Measurements from ENCODE around the gene FCHO2.

DNA sequence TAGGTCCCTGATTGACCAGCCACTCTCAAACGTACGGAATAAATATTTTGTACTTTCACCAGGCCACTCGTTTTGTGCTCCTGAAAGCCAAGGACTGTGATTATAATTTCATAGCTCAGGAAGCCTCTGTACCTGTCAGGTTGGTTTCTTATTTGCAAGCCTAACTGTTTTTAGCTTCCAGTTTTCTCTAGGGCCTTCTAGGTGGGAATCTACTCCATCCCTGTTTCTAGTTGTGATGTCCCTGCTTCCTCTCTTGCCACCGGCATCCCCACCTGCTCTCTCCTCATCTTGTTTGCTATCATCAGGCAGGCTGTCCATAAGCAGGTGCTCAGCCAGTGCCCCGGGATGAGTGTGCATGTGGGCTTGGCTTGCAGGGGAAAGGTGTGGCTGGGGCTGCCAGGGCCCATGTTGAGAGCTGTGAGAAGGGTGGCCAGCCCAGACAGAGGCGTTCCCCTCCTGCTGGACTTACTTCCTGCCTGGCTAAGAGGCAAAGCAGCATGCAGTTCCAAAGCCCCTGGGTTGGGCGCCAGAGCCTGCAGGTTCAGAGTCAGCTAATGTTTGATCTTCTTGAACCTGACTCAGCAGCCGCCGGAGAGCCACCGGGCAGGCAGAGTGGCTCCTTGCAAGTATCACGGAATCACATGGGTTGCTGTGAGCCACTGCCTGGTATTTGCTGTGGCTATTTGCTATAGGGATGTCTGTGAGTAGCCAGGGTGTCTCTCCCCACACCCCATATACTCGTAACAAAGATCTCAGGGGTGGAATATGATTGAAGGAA, 168.5 kb upstream of the MAP1B start:
- CAGE, long polyA plus RNA = no peak
- RRBS = 41% methylated on average over 1 of the region's 12 CpGs

GRCh38 chr5:72499597-72500344, 7.4 kb downstream of the ZNF366 start:
- CAGE, long polyA plus RNA = no peak
- RRBS = no CpG with 5 or more reads among the region's 17 CpGs

DNA sequence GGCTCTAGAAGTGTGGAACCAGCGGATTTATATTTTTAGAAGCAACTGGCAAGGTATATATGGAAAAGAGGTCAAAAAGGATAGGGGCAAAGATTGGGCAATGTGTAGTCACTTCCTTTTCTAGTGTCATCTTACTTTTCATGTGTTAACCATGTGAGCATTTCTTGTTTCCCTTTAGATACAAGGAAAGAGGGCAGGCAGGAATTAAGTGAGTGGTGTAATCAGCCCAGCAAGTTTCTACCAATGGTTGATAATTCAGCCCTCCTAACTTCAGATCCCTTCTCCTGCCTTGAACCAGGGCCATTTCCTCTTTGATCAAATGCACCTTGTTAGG, 111.6 kb upstream of the ZNF366 start:
- CAGE, long polyA plus RNA = no peak
- RRBS = no CpG with 5 or more reads among the region's 1 CpG

DNA sequence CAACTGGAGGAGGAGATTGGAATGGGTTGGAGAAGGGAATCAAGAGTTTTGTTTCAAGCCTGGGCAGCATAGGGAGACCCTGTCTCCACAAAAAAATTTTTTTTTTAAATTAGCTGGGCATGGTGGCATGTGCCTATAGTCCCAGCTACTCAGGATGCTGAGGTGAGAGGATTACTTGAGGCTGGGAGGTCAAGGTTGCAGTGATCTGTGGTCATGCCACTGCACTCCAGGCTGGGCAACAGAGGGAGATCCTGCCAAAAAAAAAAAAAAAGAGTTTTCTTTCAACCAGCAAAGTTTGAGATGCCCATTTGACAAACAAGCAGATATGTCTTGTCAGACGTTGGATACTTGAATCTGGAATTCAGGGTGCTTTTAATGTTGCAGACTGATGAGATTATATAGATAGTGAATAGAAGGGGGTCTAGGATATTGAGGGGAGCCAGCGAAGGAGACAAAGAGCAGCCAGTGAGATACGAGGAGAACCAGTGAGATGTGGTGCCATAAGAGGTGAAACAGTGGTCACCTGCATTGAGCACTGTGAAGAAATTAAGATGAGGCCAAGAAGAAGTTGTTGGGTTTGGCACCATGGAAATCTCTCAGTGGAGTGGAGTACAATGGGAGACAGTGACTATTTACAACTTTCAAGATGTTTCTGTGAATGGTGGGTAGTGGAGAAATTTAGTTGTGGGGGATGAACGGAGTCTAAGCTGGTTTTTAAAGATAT, 11.4 kb downstream of the TNPO1 start:
- CAGE, long polyA plus RNA = no peak
- RRBS = no CpG with 5 or more reads among the region's 4 CpGs

GRCh38 chr5:72848305-72849114, 32.0 kb downstream of the TNPO1 start:
- CAGE, long polyA plus RNA = no peak
- RRBS = 1% methylated on average over 38 of the region's 81 CpGs

GRCh38 chr5:72955087-72956156, at the start of gene FCHO2:
Gene FCHO2, plus strand, starts transcription at chr5:72956041.
- CAGE, long polyA plus RNA = start-site peak on the plus strand at chr5:72956057-72956091, 66 and 91 reads in 2 replicates
- RRBS = 2% methylated on average over 36 of the region's 75 CpGs

- CAGE, long polyA plus RNA = no peak
- RRBS = no CpG with 5 or more reads among the region's 19 CpGs
Measured at GRCh38 chr5:73201615-73202062, 28.6 kb downstream of the TMEM174 start.

- CAGE, long polyA plus RNA = no peak
- RRBS = 70% methylated on average over 17 of the region's 30 CpGs
Measured at GRCh38 chr5:73436465-73436798, 12.1 kb downstream of the FOXD1 start.

DNA sequence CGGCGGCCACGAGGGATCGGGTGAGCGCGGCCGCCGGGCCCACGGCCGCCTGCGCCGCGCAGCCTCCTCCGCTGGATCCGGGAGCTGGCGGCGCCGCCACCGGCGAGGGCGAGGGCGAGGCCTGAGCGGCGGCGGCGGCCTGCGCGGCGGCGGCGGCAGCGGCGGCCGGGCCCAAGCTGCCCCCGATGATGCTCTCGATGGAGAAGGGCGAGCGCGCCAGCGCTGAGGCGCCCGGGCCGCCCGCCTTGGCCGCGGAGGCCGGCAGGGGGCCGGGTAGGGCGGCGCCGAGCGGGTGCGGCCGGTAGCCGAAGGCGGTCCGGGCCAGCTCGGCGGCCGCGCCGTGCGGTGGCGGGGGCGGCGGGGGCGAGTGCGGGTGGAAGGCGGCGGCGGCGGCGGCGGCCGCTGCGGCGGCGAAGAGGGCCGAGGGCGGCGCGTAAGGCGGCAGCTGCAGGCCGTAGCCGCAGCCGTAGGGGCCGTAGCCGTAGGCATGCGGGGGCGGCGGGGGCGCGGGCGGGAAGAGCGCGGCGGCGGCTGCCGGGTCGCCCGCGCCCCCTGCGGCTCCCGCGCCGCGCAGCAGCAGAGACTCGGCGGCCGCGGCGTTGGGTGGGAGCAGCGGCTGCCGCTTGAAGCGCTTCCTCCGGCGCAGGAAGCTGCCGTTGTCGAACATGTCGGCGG, 1.4 kb downstream of the FOXD1 start:
- CAGE, long polyA plus RNA = no peak
- RRBS = under 1% methylated on average over 45 of the region's 121 CpGs

DNA sequence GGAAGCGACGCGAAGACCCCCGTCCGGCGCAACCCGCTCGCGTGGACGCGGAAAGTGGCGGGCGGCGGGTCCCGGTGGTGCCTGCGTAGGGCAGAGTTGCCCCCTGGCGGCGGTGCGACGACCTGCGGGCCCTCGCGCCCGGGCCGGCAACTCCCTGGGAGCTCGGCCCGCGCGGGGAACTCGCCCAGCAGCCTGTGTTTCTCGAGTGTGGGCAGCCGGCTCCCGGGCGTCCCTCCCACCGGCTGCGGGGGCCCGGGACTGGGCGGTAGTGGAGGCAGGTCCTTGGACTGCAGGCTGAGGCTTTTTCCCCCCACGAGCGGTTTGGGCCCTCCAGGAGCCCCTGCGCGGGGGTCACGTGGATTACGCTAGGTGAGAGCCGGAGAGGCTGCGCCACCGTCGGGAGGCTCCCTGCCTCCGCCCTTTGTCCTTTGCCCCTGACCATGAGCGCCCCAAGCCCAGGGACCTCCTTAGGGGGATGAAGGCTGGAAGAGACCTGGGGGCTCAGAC, 2.8 kb upstream of the FOXD1 start:
- CAGE, long polyA plus RNA = no peak
- RRBS = 1% methylated on average over 20 of the region's 50 CpGs

GRCh38 chr5:73505209-73505570, 6.9 kb downstream of the BTF3 start:
- CAGE, long polyA plus RNA = no peak
- RRBS = no CpG with 5 or more reads among the region's 2 CpGs

DNA sequence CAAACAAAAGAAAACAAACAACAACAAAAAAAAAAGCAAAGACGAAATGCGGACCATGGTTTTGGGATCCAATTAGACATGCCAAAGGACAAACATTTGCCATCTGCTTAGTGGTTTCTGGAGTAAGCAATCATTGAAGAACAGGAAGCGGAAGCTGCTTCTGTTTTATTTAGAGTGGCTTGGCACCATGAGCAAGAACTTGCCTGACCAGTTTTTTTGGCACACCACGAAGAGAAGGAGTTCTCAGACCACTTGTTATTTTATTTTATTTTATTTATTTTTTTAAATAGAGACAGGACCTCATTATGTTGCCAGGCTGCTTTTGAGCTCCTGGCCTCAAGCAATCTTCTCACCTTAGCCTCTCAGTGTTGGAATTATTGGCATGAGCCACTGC, 17.0 kb downstream of the BTF3 start:
- CAGE, long polyA plus RNA = no peak
- RRBS = no CpG with 5 or more reads among the region's 4 CpGs

DNA sequence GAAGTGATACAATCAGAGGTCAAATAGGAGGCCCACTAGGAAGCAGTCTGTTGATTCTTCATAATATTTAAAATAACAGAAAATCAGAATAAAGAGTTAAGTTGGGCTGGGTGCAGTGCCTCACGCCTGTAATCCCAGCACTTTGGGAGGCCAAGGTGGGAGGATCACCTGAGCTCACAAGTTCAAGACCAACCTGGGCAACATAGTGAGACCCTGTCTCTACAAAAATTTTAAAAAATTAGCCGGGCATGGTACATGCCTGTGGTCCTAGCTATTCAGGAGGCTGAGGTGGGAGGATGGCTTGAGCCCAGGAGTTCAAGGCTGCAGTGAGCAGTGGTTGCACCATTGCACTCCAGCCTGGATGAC, 177.7 kb downstream of the ARHGEF28 start:
- CAGE, long polyA plus RNA = no peak
- RRBS = no CpG with 5 or more reads among the region's 2 CpGs

GRCh38 chr5:73918684-73919010, 292.7 kb downstream of the ARHGEF28 start:
- CAGE, long polyA plus RNA = no peak
- RRBS = no CpG with 5 or more reads among the region's 2 CpGs

- CAGE, long polyA plus RNA = no peak
- RRBS = no CpG with 5 or more reads among the region's 3 CpGs
Measured at GRCh38 chr5:74394777-74395141, 245.8 kb downstream of the ENC1 start.

DNA sequence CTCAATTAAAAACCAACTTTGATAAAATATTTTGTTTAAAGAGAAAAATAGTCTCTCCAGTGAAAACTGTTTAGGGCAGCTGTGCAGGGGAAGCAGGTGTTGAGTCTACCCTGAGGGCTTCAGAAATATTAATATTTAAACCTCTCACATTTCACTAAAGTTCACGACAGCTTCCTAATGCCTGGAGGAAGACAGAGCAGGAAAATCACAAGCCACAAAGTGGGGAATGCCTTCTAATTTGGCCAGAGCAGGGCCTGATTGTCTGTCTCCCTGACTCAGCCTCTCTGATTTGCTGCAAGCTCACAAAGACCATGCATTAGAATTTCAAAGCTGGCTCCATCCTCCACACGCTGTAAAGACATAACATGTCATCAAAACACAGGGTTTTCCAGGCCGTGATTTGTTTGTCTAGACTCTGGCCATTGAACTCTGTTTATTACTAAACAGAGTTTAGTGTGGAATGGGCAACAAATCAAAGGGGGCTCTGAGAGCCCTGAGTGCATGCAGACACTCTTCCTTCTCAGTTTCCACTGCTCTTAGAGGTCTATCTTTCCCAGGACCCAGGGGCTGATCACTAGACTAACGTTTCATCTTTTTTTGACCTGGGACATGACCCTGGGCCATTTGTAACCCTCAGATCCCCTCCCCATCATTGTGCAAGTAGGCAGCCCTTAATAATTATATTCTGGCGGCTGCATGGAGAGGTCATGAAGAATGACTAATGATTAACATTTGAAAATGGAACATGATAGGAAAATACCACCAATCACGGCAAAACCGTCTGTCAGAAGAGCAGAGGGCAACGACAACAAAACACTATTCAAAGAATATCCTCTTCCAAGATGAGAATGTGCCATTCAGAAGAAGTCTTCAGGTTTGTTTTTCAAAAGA, 140.3 kb downstream of the ENC1 start:
- CAGE, long polyA plus RNA = no peak
- RRBS = no CpG with 5 or more reads among the region's 8 CpGs

GRCh38 chr5:74865294-74865563, 958 bp downstream of the FAM169A start:
- CAGE, long polyA plus RNA = no peak
- RRBS = no CpG with 5 or more reads among the region's 13 CpGs

- CAGE, long polyA plus RNA = no peak
- RRBS = no CpG with 5 or more reads among the region's 10 CpGs
Measured at GRCh38 chr5:75048362-75048860, 3.9 kb downstream of the GCNT4 start.

DNA sequence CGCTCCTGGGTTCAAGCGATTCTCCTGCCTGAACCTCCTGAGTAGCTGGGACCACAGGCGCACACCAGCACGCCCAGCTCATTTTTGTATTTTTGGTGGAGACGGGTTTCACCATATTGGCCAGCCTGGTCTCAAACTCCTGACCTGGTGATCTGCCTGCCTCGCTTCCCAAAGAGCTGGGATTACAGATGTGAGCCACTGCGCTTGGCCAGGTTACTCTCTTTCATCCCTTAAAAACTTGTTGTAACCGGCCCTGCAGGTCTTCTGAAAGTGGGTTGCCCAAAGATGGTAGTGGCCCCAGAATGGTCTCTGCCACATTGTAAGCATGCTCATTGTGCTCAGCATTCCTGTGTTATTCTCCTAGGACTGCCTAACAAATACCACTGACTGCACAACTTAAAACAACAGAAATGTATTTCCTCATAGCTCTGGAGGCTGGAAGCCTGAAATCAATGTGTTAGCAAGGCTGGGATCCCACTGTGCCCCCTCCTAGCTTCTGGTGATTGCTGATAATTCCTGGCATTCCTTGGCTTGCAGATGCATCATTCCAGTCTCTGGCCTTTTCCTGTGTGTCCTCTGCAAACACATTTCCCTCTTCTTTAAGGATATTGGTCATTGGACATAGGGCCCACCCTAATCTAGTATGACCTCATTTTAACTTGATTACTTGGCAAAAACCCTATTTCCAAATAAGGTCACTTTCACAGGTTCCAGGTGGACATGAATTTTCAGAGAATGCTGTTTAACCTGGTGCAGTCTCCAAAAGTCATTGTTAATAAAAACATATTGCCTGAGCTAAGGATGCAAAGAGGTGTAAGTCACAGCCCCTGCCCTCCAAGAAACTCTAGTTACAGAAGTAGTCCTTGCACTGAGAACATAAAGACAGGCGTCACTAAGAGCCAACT, 3.4 kb upstream of the GCNT4 start:
- CAGE, long polyA plus RNA = no peak
- RRBS = no CpG with 5 or more reads among the region's 9 CpGs

DNA sequence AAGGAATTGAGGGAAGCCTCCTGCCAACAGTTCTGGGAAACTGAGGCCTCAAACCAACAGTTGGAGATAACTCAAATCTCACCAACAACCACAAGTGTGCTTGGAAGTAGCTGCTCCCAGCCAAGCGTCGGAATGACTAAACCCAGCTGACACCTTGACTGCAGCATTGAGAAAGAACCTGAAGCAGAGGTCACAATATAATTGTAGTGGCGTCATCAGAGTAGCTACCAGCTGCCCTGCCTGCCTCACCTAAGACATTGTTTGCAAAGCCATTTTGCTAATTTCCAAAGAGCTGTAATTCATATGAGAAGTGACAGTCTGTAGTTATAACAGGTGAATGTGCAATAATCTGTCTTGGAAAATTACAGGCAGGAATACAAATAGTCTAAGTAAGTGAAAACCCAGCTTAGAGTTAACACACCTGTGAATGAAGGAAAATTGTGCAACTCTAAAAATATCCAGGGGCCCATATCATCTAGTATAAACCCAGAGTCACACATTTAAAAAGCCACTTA, 40.9 kb upstream of the ANKRD31 start:
- CAGE, long polyA plus RNA = no peak
- RRBS = no CpG with 5 or more reads among the region's 3 CpGs

All from BJ (cell line).